Daoy (cell line): ENCODE data around the genes MEF2B and ZNF43.

- RAMPAGE, long total RNA: no peak
These were observed 1.1 kb downstream of the SLC25A42 start for GRCh38 chr19:19064731-19065408.

GRCh38 chr19:19169996-19170570 is at the start of gene MEF2B:
Gene MEF2B (minus strand): TSS chr19:19170263.
- RAMPAGE, long total RNA: no peak

DNA sequence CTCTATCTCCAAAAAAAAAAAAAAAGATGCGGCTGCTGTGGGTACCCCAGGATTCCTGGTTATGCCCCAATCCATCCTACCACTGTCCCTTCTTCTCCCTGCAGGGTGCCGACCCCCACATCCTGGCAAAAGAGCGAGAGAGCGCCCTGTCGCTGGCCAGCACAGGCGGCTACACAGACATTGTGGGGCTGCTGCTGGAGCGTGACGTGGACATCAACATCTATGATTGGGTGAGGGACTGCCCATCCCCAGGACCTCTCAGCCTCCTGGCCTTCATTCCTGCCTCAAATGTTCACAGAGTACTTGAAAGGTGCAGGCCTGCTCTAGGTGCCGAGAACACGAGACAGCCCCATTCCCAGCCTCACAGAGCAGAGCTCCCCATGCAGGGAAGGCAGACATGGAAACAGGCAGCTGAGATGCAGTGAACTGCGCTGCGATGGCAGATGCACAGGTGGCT is 5.2 kb downstream of the NR2C2AP start:
- RAMPAGE, long total RNA: no peak

DNA sequence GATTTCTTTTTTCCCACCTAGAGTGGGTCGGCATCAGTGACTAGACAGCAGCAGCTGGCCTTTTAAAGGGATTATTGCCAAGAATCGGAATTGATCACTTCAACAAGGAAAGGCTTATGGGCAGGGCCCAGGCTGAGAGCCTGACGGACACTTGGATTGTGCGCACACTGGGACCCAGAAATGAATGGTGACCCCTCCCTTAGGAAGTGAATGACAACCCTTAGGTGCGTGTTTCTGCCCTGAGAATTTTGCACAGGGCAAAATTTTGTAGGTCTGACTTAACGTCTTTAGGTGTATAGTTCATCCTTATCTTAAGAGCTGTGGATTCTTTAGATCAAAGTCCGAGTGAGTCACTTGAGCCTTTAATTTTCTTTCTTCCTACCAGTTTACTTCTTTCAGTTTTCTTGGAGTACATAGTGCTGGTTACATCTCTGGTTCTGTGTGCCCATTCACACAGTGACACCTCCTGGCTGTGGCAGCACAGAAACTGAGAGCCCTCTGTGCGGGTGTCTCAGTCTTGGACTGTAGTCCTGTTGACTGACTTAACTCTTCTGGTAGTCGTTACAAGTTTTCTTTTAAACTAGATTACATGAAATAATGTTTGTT is 1.3 kb downstream of the GATAD2A start:
- RAMPAGE, long total RNA: no peak

GRCh38 chr19:19418526-19418874 is 13.0 kb downstream of the GATAD2A start:
- RAMPAGE, long total RNA: no peak

GRCh38 chr19:19426839-19427364 is 21.4 kb downstream of the GATAD2A start:
- RAMPAGE, long total RNA: no peak

- RAMPAGE, long total RNA: no peak
These were observed 38.7 kb downstream of the TSSK6 start for GRCh38 chr19:19476478-19477222.

- RAMPAGE, long total RNA: no peak
These were observed 23.2 kb downstream of the TSSK6 start for GRCh38 chr19:19492105-19492653.

DNA sequence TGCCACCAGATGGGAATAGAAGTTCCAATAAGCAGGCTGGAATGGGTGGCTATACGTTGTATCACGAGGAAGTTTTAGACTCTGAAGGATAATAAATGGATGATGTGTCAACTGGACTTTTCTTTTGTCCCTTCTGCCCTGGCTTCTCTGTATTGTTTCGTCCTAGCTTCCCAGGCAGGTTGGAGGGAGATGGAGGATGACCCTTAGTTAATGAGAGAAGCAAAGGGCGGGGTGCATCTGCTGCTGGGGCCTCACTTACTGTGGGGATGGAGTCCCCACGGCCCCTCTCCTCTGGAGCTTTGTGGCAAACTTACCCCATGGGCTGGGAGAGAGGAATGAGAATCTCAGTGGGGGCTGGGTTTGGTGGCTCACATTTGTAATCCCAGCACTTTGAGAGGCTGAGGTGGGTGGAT is 6.5 kb downstream of the TSSK6 start:
- RAMPAGE, long total RNA: no peak

- RAMPAGE, long total RNA: no peak
These were observed 283 bp upstream of the PBX4 start for GRCh38 chr19:19618813-19619127.

GRCh38 chr19:19643846-19644380 is 456 bp upstream of the GMIP start:
- RAMPAGE, long total RNA: no peak

DNA sequence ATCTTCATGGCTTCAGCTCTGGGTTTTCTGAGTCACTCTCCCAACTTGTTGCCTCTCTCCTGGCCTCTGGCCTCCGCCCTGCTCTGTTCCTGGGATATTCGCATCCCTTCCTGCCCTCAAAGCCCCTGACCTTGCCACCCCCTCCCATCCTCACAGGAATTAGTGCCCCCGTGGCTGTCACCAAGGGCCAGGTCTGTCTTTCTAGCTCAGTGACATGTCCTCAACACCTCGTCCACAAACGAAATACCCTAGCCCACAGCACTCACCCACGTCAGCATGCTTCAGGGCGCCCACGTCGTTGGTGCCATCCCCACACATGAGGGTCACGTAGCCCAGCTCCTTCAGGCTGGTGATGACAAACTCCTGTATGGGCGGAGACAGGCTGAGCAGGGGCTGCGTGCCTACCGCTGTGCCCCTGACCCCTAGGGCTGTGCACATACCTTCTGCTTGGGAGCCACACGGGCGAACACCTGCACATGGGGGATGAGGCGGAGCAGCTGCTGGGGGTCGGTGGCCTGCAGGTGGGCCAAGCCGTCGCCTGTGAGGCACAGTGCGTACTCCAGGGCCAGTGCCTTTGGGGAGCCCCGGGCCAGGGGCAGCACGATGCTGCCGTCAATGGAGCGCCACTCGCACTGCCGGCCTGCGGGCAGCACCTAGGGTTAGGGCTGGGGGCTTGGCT is 6.0 kb upstream of the GMIP start:
- RAMPAGE, long total RNA: no peak

DNA sequence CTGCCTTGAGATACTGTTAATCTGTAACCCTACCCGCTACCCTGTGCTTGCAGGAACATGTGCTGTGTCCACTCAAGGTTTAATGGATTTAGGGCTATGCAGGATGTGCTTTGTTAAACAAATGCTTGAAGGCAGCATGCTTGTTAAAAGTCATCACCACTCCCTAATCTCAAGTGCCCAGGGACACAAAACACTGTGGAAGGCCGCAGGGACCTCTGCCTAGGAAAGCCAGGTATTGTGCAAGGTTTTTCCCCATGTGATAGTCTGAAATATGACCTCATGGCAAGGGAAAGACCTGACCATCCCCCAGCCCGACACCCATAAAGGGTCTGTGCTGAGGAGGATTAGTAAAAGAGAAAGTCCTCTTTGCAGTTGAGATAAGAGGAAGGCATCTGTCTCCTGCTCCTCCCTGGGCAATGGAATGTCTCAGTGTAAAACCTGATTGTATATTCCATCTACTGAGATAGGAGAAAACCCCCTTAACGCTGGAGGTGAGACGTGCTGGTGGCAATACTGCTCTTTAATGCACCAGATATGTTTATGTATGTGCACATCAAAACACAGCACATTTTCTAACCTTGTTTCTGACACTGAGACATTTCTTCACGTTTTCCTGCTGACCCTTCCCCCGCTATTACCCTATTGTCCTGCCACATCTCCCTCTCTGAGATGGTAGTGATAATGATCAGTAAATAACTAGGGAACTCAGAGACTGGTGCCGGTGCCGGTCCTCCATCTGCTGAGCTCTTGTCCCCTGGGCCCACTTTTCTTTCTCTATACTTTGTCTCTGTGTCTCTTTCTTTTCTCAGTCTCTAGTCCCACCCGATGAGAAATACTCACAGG is 4.9 kb downstream of the ZNF90 start:
- RAMPAGE, long total RNA: no peak

- RAMPAGE, long total RNA: no peak
These were observed 71.0 kb downstream of the ZNF486 start for GRCh38 chr19:20237632-20238805.

- RAMPAGE, long total RNA: no peak
These were observed 142.9 kb downstream of the ZNF737 start for GRCh38 chr19:20422558-20423159.

DNA sequence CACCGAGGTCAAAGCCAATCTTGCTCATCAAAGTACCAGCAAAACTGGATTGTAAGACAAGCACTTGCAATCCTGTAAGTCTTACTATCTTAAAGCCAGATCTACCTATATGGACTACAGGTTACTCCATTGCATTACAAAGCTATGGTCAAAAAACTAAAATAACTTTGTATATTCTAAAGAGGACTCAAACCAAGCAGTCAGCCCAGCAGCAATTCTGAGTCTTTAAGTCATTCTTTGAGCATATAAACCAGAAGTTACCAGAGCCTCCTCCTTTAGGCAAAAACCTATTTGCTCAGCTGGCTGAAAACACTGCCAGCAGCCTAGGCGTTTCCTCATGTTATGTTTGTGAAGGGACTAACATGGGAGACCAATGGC is 45.4 kb downstream of the ZNF626 start:
- RAMPAGE, long total RNA: no peak

DNA sequence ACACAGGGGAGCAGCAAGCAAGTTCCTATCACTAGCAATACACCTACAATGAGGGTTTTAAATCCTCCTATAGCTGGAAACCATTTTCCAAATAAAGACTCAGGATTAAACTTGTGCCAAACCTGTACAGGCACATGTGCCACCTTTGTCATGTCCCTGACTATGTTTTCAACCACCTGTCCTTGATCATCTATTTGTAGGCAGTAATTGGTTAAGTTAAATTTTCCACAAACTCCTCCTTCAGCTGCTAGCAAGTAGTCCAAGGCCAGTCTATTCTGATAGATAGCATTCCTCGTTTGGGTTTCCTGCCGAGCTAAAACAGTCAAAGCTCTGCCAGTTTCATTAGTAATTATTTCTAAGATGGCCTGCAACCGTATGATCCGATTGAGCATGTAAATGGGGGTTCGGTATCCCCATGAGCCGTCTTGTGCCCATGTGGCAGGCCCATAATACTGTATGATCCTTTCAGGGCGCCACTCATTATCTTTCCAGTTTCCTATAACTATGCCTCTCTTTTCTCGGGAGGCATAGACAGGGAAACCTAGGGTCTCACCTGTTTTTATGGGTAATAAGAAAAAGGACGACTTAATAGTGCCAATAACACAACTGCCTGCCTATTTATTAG is 28.5 kb upstream of the ZNF66 start:
- RAMPAGE, long total RNA: no peak

GRCh38 chr19:21440858-21441467 is 44.0 kb downstream of the ZNF493 start:
- RAMPAGE, long total RNA: no peak

DNA sequence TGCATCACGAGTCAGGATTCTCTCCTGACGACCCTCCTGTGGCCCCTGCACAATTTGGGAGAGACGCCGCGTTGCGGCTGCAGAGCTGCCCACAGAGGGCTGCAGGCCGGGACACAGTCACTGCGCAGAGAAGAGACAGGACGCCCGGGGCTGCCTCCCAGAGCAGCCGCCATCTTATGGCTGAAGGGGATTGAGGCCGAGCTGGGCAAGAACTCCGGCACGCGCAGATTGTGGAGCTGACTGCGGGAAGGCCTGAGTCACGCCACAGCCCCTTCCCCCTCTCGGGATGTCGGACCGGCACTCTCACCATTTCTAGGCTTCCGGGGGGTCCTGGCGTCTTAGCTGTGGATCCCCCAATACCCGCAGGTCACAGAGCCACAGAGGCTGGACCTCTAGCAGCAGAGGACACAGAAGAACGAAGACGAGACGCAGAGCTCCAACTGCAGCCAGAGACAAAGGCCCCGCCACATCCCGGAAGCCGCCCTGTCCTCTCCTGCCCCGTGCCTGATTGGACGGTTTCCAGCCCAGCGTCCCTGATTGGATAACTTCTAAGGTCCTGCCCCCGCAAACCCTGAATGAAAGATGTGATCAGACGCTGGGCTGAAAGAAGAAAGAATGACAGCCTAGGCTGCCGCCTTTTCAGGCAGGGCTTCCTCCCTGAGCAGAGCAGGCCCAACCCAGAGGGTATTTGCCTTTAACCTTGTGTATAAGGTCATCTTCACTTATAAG is at the start of gene ZNF43:
TSS of gene ZNF43 (minus strand) at position 454 of the 729 bp plus-strand sequence.
- RAMPAGE, long total RNA: no peak

- RAMPAGE, long total RNA: no peak
These were observed 6.4 kb upstream of the ZNF98 start for GRCh38 chr19:22428548-22429017.